Cardiac fibroblast (primary cell): ENCODE results near the gene ARHGEF26.

GRCh38 chr3:150763709-150764407, 889 bp upstream of the SIAH2 start:
- RRBS, result 2% methylated on average over 12 of the region's 31 CpGs

GRCh38 chr3:150765526-150766793, 3.0 kb upstream of the SIAH2 start:
- RRBS, result no CpG with 5 or more reads among the region's 11 CpGs

GRCh38 chr3:150774476-150774719, 11.4 kb upstream of the SIAH2 start:
- RRBS, result no CpG with 5 or more reads among the region's 2 CpGs

- RRBS, result no CpG with 5 or more reads among the region's 6 CpGs
Measured at GRCh38 chr3:151101579-151101970, 16.1 kb downstream of the MED12L start.

DNA sequence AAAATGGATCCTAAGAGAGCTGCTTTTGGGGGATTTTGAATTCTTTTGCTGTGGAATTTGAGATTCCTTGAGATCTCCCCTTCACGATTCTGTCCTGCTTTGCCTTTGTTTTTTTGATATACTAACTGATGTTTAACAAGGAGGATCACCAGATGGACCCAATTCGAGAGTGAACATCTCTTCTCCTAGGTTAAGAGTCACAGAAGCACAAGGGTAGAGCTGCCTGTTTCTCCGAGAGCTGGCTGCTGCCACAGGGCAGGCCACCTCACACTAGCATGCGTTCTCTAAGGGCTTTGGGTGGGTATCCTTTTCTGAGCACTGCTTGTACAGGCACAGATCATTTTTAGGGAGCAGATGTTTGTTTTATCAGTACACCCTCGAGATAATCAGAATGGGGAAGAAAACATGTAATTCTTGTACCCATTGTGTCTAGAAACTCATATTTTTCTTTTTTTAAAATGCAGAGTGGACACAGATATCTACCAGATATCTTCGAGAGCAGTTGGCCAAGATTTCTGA, 47.3 kb downstream of the GPR171 start:
- RRBS, result no CpG with 5 or more reads among the region's 6 CpGs

- RRBS, result no CpG with 5 or more reads among the region's 2 CpGs
Measured at GRCh38 chr3:151171028-151171437, 32.0 kb downstream of the GPR171 start.

GRCh38 chr3:151328371-151329150, 788 bp downstream of the P2RY13 start:
- RRBS, result no CpG with 5 or more reads among the region's 10 CpGs

DNA sequence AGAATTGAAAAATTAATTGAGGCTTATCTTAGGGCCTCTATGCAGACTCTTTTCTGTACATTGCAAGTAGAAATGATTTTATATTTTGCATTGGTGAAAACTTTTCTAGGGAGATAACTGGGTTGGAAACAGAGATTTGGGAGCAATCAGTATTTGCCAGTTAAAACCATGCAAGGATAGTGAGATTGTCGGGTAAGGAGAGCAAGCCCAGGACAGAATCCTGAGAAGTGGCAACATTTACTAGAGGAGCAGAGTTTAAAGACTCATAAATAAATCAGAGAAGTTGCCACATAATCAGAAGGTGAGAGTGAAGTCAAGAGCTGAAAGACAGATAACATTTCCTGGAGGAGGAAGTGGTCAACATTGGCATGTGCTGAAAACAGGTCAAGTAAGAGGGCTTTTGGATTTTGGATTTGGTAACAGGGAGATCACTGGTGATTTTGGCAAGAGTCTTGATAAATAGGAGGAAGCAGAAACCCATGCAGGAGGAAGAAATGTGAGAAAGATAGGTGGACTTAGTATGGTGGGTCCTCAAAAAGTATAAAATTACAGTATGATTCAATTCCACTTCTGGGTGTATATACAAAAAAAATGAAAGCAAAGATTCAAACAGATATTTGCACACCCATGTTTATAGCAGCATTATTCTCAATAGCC, 27.6 kb upstream of the MBNL1 start:
- RRBS, result no CpG with 5 or more reads among the region's 1 CpG

- RRBS, result no CpG with 5 or more reads among the region's 5 CpGs
Measured at GRCh38 chr3:152258370-152259033, 10.2 kb upstream of the MBNL1 start.

DNA sequence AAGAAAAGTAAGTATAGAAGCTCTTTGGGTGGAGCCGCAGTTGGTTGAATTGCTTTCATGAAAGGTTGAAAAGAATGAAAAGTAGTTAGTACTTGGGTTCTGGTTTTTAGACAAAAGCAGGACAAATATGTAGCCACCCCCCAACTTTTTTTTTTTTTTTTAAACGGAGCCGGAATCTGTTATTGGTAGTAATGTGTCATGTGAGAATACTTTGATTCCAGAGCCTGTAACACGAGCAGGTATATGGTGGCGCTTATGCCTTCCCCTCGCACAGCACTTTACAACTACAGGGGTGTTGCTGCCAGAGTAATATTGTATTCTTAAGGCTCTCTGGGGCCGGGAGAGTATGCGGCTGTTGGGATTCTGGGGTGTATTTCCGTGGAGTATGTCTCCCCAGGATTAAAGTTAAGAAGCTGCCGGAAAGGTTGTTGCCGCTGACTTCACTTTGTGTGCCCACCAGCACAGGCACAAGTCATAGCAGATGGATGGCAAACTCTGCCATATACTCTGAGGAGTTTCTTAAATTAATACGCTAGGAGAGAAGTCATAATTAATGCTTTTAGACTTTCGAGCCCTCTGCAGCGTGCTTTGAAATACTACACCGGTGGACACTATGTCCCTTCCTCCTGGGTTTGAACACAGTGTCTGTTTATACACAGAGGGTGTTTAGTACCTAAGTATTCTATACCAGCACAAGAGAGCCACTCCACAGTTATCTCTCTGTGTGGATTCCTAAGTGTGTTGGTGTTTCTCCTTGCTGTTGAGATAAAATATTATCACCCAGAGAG, 1.2 kb downstream of the MBNL1 start:
- RRBS, result 2% methylated on average over 3 of the region's 15 CpGs

- RRBS, result no CpG with 5 or more reads among the region's 5 CpGs
Measured at GRCh38 chr3:152319682-152320838, 51.3 kb downstream of the MBNL1 start.

GRCh38 chr3:152383730-152384480, 115.2 kb downstream of the MBNL1 start:
- RRBS, result no CpG with 5 or more reads among the region's 3 CpGs

DNA sequence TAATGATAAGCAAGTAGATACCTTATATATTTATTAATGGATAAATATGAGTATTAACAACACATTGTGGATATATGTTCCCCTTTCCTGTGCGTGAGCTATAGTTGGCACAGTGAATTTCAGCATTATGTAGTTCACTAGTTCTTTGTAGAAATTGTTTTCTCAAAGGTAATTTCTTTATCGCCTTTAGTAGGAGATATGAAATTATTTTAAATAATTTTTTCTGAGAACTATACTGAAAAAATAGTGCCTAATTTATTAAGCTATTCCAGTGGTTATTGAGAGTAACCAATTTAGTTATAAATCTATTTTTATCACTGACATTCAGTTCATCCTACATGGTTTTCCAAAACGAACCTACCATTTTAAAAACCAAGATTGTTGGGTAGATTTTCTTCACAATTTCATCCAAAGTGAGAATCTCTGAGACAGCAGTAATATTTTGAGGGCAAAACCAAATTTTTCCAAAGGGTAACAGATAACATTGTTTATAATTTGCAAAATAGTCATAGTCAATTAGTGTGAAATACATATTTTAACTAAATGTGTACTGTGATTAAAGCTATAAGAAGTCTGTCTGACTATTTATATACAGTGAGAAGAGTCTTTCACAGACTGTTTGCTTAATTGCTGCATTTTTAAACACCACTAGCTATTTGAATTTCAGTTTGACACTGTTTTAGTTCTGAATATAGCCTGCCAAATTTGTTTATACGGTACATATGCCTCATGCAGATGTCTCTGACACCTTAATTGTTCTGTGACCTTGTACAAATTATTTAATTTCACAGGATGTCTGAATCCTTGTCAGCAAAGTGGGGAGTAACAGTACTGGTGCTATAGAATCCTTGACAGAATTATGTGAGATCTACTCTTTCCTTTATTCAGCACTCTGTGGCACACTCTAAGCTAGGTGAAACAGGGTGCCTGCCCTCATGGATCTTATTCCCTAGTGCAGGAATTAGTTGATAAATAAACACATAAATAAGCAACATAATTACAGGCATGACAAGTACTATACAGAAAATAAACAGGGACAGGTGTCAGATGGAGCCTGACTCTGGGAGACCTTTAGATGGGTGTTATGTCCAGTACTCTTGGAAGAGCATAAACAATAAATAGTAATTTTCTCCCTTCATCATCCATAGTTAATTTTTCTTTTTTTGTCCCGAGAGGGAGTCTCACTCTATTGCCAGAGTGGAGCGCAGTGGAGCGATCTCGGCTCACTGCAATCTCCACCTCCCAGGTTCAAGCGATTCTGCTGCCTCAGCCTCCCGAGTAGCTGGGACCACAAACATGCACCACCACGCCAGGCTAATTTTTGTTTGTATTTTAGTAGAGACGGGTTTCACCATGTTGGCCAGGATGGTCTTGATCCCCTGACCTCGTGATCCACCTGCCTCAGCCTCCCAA, 125.5 kb downstream of the MBNL1 start:
- RRBS, result no CpG with 5 or more reads among the region's 13 CpGs

DNA sequence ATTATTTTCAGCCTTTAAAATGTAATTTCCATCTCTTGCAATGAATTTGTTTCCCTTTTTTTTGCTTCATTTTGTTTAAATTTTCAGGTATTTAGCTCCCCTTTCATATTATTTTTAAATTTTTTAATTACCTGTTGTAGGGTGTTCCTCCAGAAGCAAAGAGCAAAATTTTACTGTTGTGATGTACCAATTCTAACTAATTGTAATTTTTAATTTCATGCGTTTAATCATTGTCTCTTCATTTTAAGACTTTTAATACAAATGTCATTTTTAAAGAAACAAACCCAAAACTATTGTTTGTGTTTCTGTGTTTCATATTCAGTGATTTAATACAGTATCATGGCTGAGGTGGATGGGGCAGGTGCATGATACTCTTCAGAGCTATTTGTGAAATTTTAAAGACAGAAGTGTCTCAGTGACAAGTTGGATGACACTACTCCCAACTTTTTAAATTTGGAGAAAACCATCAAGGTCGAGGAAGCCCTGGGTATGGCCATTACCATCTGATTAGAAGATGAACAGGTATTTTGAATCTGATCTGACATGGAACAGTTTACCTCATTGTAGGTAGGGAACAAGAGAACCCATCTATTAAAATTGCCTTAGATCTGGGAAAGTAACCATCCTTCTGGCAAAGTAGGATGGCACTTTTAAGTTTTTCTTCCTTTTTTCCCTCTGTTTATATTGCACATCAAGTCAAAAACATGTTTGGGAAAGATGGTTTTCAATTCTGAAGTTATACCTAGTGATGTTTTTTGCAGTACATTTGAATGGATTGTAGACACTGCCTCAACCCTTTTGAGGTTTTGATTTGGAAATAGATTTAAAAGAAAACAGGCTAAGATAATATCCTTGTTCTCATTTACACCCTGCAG, 2.7 kb downstream of the RAP2B start:
- RRBS, result no CpG with 5 or more reads among the region's 2 CpGs

DNA sequence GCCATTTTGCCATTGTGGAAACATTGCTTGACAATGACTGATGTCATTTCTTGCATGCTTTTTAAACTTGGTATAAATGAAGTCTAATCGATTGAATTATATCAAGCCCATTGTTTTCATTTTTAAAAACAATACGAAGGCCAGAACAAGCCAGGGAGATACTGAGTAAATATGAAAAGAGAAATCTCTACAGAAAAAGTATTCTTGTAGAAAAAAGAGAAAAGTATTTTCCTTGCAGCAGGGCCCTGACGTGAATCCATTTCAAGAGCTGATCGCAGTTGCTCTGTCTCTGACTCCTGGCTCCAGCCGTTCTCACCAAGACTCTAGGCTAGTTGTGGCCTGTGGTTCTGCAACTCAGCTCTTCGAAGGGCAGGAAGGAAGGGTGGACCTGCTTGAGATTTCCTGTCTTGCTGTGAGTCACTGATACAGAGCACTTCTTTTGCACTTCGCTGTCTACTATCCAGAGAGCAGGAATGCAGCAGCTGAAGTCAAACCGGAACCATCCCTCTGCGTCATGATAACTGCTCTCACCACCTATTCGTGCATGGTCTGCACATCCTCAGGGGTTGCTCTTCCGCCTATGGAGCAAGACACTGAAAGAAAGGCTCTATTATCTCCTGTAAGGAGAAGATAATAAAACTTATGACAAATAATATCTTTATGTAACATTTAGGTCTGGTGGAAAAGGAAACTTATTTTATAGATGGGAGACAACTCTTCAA, 59.7 kb downstream of the RAP2B start:
- RRBS, result no CpG with 5 or more reads among the region's 11 CpGs

- RRBS, result no CpG with 5 or more reads among the region's 2 CpGs
Measured at GRCh38 chr3:153311918-153312117, 149.8 kb downstream of the RAP2B start.

DNA sequence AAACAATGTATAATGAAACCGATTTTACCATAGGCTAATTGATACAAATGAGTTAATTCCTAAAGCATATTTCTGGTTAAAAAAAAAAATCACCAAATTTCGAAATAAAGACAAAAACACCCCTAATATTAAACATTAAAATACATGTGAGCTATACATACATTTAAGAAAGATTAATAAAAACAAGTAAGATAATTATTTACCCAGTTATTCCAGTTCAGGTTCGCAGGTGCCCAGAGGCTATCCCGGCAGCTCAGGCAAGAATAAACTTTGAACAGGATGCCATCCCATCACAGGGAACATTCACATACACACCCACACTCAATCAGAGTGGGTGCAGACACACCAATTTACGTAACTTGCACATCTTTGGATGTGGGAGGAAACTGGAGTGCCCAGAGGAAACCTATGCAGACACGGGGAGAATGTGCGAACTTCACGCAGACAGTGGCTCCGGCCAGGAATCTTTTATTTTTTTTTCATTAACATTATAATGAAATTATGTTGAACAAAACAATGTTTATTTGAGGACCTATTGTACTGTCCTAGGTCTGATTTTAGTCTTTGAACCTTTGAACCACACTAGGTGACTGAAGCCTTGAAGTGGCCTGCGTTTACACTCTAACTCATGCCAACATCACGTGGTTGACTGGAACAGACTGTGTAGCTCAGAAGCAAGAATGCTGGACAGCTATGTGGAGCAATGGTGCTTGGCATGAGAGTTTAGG, 391.3 kb downstream of the RAP2B start:
- RRBS, result no CpG with 5 or more reads among the region's 11 CpGs

- RRBS, result no CpG with 5 or more reads among the region's 1 CpG
Measured at GRCh38 chr3:153977837-153978037, 143.5 kb upstream of the ARHGEF26 start.

DNA sequence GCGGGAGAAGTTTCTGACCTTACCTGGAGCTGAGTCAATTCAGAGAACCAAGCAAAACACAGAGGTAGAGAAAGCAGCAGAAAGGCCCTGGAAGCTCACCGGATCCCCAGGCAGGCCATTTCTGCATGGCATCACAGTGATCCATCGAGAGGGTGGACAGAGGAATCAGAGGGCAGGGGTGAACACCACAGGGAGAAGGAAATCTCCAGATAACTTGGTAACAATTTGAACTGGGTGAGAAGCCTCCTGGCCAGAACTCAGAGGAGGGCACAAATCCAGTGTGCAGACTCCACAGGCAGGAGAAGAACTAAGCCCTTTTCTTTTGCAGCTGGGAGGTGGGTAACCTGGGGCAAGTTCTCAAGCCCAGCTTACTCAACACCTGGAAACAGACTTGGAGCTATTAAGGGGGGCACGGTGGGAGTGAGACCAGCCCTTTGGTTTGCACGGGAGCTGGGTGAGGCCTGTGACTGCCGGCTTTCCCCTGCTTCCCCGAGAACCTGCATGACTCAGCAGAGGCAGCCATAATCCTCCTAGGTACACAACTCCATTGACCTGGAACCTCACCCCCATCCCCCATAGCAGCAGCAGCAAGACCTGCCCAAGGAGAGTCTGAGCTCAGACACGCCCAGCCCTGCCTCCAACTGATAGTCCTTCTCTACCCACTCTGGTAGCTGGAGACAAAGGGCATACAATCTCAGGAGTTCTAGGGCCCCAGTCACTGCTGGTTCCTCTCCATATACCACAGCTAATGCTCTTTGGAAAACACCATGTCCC, 141.2 kb upstream of the ARHGEF26 start:
- RRBS, result no CpG with 5 or more reads among the region's 8 CpGs

DNA sequence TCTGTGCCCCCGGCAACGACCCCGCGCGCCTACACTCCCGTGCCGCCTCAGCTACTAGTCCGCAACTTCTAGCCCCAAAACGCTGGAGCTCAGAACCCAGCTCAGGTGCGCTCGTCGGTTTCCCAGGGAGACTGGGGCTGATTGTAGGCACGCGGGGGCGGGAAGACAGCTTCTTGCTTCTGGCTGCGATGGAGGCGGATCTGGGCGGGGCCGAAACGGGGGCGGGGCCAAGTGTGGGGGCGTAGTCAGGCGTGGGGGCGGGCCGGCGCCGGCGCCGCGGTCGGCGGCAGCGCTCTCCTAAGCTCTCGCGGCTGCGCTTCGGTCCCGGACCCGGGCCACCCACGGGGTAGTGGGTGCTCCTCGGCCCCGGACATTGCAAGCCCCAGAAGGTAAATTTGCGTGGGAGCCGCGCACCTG, at the start of gene ARHGEF26:
TSS of gene ARHGEF26 (plus strand) at position 260 of the 417 bp plus-strand sequence.
- RRBS, result 2% methylated on average over 12 of the region's 45 CpGs